Camera-type eye (tissue), 1 donor: ENCODE measurements around a stretch of chr16.

DNA sequence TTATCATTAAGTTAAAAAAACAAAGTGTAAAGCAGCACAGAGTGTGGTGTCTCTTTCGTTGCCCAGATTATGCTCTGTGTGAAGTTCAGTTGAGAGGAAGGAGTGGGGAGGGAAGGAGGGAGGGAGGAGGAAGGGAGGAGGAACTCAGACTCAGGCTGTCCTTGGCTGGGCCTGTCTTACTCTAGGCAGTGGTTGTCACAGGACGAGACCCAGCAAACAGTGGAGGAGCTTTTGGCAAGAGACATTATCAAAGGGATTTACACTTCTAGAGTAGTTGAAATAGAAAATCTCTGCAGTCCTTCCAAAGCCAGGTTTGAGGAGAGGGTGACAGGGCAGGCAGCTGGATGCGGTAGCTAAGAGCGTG, 27.8 kb downstream of the KNOP1 start:
- RAMPAGE, long total RNA: no peak

DNA sequence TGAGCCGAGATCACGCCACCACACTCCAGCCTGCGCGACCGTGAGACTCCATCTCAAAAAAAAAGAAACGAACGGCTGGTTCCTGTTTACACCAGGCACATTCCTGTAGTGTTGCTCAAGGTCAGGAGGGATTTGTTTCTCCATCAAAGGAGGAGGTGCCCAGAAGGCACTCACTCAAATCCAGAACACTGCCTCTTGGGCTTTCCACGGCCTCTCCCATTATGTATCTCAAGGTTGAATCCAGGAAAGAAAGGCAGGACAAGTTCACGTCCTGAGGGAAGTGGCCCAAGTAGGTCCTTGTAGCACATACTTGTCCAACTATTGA, 13.5 kb downstream of the KNOP1 start:
- RAMPAGE, long total RNA: no peak

DNA sequence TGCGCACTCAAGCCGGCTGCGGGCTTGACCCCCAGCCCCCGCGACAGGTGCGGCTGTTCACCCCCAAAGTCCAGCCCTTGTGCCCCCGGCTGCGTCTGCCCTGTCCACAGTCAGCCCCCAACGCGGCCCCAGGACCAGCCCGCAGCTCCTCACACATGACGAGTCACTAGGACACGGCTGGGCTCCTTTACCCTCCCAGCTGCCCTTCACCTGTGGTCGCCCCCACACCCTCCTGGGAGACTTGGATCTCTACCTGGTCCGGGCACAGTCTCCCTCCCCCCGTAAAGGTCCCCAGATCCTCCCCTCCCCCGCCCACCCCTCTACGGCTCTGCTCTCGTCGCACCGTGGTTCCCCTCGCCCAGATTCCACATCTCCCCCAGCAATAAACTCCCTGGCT, 444 bp downstream of the GPRC5B start:
- RAMPAGE, long total RNA: no peak

DNA sequence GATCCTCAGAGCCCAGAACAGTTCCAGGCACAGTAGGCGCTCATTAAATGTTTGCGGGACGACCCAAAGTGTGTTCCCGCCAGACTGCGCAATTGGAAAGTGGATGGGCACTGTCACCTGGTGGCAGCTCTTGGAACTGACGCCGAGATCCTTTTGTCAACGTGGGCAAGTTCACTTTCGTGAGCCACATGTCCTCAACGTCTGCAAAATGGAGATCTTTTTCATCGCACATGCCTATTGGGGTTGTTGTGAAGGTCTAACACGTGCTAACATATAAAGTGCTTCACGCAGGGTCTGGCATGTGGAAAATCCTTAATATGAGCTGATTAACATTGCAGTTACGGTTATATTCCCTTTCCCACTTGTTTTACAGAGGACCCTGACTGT, 1.7 kb upstream of the GPRC5B start:
- RAMPAGE, long total RNA: no peak

DNA sequence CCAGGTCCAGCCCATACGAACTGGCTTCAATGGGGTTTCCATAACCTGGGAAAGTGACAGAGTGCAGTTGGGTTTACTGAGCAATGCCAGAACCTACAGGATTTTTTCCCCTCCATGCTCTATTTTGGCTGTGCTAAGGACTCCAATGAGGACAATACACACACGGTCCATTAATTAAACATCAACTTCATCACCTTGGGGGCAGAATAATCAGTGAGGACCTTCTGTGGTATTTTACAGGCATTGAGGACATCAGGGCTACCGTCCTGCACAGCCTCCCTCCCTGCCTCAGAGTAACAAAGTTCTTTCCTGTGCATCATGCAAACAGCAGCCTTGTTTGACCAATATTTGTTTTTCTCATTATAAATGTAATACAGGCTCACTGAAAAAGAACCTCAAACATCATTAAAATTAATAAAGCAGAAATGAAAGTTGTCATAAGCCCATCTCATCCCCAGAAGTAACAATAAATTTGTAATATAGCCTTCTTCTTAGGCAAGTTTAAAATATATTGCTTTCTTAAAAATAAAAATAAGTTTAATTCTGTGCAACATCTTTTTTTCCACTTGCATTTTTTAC, 3.0 kb downstream of the GP2 start:
- RAMPAGE, long total RNA: no peak

DNA sequence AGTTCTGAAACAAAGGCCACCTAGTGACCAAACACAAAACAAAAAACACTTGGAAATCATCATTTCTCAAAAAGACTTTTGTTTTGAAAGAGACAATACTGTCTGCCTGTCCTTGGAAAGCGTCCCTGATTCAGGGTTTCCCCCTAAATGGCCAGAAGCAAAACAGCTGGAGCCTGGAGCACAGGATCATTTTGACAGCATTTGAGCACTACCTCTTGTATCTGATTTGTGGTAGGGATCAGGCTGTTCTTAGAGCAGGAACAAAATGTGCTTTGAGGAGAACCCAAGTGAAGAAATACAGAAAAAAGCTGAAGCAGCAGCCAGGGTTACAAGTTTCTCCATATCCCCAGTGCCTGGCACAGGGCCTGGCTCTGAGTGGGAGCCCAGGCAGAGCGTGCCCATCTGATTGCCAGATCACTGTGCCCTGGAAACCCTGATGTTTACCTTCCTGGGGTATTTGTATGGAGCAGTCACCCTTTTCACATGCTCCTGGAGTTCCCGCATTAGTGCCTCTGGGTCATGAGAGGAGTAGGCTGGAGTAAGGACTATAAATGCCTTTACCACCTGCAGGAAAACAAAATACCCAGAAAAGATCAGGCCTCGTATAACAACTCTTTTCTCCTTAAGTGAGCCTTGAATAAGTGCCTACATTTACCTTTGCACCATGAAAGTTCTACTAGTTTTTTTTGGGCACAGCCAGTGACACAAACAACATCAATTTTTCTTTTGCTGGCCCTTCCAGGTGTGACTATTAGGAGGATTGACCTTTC, 11.5 kb upstream of the ACSM2B start:
- RAMPAGE, long total RNA: no peak

GRCh38 chr16:20733688-20734113, 7.9 kb downstream of the THUMPD1 start:
- RAMPAGE, long total RNA: no peak

DNA sequence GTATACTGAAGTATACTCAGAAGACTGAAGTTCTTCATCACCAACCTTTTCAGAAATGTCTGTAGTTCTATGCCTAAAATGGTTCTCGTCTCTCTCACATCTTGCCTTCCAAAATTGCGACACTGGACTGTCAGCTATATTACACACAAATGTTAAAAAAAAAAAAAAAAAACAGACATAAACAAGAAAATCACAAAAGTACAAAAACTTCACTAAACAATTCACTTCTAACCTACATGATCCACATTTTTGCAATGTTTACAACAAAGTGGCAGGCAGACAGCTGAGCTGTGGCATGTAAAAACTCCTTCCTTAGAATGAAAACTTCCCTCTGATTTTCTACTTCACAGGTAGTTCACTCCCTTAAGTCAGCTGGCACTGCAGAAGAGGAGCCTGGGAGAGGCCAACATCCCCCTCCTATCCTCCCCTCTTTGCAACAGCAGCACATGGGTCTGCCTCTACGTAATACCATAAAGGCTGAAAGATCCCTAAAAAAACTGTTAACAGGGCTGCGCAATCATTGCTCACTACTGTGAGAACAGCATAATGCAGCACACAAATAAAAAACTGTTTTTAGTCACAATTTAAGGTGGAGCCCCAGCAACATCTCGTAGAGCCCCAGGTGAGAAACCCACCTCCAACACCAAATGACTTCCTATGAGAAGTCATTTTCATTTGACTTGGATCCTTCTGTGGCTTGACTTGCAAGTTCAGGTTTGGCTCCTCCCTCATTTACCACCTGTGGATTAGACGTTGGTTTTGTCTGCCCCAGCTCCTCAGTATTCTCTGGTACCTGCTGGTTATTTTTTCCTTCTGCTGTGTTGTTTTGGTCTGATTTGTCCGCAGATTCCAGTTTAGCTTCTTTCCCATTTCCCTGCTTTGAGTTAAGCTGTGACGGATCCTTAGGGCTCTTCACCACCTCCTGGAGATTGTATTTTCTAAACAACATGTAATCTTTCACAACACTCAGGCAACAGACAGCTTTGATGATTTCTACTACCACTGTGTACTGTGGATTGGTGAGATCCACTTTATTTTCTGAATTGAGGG, 5.1 kb downstream of the THUMPD1 start:
- RAMPAGE, long total RNA: no peak

DNA sequence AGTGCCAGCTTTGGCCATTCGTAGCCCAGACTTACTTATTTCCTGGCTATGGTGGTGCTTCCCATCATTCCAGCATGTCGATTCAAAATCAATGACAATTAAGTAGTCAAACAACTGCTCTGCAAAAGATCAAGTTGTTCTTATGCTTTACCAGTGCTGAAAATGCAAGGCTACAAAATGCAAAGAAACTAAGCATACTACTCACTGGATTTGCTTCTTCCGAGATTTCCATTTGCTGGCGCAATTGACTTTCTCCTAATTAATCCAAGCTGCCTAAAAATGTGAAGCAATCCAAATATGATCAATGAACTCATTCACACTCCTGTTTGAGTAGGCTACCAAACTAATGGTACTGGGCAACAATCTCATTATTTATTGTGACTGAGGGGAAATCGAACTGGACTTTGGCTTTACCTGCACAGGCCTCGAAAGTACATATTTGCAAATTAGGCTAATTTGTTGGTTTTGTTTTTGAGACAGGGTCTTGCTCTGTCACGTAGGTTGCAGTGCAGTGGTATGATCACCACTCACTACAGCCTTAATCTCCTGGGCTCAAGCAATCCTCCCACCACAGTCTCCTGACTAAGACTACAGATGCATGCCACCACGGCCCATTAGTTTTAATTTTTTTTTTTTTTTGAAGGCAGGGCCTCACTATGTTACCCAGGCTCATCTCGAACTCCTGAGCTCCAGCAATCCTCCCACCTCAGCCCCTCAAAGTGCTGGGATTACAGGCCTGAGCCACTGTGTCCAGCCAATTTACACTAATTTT, 2.7 kb downstream of the ERI2 start:
- RAMPAGE, long total RNA: no peak

- RAMPAGE, long total RNA: no peak
Measured at GRCh38 chr16:20805446-20805971, 763 bp downstream of the ERI2 start.

DNA sequence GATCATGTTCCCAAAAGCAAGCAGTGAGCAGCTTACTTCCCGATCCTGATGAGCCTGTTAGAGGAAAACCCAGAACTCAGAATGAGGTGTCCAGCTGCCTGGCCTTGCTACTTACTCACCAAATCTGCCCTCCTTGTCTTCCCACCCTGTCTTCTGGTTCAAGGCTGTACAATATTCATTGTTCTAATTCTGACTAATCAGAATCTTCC, 10.8 kb downstream of the LYRM1 start:
- RAMPAGE, long total RNA: no peak

DNA sequence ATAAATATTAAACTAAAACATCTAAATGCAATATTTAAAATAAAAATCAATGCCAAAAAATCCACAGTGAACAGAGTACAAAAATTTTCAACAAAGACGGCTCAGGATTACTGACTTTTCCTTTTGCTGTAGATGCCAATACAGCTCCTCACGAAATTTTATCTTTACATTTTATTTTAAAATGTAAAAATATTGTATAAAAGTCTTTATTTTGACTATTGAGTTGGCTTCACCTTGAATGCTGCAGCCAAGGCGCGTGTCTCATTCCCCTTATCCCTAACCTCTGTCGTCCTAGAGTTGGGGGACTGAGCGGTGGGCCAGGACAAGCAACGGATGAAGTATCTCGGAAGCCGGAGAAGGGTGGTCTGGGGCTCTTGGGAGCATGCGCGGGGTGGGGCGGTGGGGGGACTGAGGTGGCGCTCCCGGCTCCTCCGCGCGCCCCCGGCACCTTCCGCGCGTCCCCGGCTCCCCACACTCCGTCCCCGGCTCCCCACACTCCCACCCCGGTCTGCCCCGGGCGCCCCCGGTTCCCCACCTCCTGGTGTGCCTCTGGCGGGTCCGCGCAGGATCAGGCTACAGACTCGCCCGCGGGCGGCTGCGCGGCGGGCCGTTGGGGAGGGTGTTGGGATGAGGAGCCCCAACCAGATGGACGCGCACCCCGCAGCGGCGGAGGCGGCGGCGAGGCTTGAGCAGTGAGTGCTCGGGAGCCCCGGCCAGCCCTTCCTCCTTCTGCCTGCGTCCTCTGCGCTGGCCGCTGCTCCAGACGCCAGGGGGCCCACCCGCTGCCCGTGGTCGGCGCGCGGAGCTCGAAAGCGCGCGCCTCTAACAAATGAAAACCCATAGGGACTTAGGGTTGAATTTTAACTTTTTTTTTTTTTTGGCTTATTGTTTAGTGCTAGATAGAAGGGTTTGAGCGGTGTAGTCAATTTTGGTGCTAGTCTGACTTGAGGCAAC, 5.5 kb upstream of the CRYM start:
- RAMPAGE, long total RNA: no peak

DNA sequence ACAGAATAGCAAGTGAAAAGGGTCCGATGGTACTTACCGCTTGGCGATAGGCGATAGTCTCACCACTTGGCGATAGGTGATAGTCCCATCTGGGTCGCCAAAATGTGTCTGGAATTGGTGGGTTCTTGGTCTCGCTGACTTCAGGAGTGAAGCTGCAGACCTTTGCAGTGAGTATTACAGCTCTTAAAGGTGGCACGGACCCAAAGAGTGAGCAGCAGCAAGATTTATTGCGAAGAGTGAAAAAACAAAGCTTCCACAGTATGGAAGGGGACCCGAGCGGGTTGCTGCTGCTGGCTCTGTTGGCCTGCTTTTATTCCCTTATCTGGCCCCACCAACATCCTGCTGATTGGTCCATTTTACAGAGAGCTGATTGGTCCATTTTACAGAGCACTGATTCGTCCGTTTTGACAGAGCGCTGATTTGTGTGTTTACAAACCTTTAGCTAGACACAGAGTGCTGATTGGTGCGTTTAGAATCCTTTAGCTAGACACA, 15.5 kb downstream of the IGSF6 start:
- RAMPAGE, long total RNA: no peak

DNA sequence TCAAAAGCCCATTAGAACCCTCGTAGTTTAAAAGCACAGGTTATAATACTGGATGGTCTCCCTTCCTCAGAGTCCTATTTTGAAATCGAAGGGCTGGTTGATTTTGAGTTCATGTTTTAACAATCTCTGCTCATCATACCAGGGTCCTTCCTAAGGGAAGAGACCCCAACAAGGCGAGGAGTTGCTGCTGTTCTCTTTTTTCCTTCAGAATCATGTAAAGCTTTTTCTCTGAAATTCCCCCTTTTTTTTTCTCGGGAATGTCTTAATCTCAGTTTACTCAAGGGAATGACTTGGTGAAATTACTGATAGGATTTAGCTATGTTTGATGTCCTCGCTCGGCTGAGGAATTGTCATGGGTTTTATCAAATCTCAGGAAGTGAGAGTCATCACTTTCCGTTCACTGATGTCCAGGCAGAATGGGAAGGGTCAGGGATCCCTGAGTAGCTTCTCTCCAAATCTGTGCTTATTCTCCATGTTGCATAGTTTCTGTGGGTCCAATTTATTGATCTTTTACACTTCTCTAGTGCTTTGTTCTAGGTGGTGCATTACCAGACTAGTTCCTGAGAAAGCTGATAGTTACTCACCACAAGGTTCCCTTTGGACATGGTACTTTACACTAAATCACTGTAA, 6.4 kb downstream of the IGSF6 start:
- RAMPAGE, long total RNA: no peak

- RAMPAGE, long total RNA: no peak
Measured at GRCh38 chr16:21820788-21821080, 36.8 kb downstream of the NPIPB4 start.

DNA sequence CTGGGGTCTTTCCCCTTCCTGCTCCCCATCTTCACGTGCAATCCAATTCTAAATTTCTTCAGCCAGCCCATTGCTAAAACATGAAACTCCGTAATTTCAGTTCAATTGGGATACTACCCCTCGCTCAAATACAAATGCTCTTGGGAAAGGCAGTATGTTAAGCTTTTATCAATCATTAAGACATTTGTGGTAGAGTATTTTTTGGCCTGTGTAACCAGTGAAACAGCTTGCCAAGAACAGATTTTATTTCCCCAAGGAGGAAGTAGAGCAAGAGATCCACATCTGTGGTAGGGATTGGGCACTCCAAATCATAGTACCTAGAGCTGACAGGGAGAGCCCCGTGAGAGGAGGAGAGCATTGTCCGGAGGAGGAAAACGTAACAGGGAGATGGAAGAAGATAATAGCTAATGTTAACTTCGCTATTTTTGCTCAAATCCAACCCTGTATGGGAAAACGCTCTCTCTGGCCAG, 21.4 kb upstream of the VWA3A start:
- RAMPAGE, long total RNA: no peak

DNA sequence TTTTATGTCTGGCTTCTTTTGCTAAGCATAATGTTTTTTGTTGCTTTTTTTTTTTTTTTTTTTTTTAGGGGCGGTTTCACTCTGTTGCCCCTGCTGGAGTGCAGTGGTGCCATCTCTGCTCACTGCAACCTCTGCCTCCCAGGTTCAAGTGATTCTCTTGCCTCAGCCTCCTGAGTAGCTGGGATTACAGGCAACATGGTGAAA, 28.7 kb downstream of the EEF2K start:
- RAMPAGE, long total RNA: no peak

GRCh38 chr16:22291853-22292593, 5.2 kb upstream of the POLR3E start:
- RAMPAGE, long total RNA: no peak

DNA sequence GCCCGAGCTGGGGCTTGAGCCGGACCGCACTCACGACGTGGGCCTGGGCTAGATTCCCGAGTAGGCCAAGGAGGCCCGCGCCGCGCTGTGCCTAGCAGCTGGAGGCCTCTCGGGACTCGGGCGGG, 211 bp downstream of the POLR3E start:
- RAMPAGE, long total RNA: no peak

DNA sequence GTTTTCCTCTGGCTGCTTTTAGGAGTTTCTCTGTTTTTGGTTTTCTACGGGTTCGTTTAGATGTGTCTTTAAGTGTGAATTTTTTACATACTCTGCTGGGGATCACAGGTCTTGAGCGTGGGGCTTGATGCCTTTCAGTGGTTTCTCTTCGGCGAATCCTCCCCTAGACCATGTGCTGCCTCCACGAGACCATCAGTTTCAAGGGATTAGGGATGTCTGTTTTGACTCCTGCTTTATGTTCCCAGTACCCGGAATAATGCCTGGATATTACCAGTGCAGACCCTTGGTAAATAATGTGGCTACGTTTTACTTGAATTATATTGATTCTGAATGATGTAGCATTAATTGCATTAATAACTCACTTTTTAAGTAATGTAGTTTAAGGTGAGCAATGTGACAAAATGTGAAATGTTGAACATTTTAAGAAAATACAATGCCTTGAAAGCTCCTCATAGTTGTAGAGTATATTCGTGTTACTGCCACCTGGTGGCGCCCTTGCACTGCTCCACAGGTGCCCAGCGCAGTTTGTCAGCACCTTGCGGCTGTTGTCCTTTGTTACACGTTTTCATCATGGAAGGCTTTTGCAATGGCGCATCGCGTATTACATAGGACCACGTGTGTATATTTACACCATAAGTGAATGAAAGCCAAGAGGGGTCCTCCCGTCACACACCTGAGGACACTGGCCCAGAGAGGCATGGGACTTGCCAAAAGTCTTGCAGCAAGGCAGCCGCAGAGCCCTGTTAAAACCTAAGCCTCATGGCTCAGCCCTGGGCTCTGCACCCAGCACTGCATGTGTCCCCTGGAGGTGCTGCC, 23.9 kb downstream of the POLR3E start:
- RAMPAGE, long total RNA: no peak